Sigmoid colon (tissue), 4 donors: Measurements from ENCODE around the genes POFUT1, COMMD7 and BPIFB2.

DNA sequence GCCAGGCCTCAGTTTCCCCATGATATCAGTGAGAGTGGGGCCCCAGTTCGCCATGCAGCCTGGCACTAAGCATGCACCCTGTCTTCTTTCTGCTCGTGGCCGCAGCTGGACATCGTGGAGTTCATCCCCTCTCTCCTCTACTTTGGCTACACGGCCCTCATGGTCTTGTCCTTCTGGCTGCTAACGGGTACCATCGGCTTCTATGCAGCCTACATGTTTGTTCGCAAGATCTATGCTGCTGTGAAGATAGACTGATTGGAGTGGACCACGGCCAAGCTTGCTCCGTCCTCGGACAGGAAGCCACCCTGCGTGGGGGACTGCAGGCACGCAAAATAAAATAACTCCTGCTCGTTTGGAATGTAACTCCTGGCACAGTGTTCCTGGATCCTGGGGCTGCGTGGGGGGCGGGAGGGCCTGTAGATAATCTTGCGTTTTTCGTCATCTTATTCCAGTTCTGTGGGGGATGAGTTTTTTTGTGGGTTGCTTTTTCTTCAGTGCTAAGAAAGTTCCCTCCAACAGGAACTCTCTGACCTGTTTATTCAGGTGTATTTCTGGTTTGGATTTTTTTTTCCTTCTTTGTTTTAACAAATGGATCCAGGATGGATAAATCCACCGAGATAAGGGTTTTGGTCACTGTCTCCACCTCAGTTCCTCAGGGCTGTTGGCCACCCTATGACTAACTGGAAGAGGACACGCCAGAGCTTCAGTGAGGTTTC is 42.2 kb downstream of the PLAGL2 start:
- PRO-cap = no peak
- RAMPAGE, long total RNA, 4 experiments = no peak in any of the 4 experiments

DNA sequence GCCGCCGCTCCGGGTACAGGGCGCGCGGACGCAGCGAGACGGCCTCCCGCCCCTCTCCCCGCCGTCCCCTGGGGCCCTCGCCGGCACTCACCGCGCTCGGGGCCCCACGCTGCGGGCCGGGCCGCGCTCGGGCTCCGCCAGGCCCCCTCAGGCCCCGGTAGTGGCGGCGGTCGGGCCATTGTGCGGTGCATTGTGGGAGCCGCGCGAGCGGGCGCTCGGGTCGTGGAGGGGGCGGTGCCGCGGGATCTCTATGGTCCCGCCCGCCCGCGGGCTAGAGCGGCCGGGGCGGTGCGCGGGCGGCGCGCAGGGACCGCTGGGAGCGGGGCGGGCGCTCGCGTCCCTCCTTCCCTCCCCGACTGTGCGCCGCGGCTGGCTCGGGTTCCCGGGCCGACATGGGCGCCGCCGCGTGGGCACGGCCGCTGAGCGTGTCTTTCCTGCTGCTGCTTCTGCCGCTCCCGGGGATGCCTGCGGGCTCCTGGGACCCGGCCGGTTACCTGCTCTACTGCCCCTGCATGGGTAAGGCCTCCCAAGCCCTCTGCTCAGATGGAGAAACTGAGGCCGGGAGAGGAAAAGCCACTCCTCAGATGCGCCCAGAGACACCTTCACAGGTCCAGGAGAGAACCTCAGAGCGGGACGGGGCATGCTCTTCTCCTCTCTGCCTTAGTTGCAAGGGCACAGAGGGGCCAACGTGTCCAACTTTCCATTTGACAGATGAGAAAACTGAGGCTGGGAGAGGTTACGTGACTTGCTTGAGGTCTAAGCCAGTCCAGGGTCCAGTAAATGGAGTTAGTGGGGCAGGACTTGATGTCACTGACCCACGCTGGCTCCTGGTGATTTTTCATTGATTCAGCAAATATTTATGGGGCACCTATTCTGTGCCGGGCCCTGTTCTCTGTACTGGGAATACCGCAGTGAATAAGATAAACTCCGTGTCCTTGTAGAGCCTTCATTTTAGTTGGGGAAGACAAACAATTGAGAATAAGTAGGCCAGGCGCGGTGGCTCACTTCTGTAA is at the start of gene POFUT1:
Gene POFUT1 (plus strand): TSS at position 331 of the 1,013 bp plus-strand sequence.
- PRO-cap = unidirectional peak, minus-strand start at position 192 of the sequence
- RAMPAGE, long total RNA, 4 experiments = start-site peak on the plus strand in 2 of 4 experiments, centred at positions 363 to 372 of the sequence, 84 to 204 reads per replicate; start-site peak on the minus strand in 2 of 4 experiments, centred at positions 179 to 194 of the sequence, 22 to 26 reads per replicate

DNA sequence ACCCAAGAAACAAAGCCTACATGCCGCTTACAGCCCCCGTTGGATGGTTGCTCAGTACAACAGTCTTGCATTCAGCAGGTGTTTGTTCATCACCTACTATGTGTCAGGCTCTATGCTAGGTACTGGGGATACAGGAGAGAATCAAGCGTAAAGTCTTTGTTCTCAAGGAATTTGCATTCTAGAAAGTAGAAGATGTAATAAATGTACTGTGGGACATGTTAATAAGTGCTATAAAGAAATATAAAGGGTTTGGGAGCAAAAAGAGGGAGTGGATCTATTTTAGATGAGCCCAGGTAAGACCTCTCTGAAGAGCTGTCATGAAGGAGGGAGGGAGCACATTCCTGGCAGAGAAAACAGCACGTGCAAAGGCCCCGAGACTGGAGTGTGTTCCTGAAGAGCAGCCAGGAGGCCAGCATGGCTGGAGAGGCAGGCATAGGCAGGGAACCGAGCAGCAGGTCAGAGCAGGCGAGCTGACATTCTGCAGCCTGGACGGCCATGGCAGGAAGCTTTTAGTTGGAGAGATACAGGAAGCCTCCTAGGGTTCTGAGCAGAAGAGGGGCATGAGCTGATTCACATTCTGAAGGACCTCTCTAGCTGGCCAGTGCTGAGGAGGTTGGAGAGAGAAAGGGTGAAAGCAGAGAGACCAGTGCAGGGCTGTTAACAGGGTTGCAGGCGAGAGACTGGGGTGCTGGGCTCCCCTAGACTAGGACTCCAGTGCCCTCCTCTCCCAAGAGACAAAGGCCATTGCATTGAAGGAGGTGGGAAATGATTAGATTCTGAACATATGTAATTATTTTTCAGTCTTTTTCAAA is 29.6 kb downstream of the POFUT1 start:
- PRO-cap = no peak
- RAMPAGE, long total RNA, 4 experiments = no peak in any of the 4 experiments

DNA sequence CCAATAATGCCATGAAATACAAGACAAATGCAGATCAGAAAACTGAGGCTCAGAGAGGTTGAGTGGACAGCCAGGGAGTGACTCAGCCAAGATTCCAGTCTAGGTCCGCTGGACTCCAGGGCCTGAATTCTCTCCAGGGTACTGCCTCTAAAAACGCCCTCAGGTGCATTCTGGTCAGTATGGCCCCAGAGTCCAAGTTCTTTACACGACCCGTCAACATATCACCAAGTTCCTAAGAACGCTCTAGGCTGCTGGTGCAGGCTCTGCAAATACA is 772 bp upstream of the ASXL1 start:
- PRO-cap = no peak
- RAMPAGE, long total RNA, 4 experiments = no peak in any of the 4 experiments

DNA sequence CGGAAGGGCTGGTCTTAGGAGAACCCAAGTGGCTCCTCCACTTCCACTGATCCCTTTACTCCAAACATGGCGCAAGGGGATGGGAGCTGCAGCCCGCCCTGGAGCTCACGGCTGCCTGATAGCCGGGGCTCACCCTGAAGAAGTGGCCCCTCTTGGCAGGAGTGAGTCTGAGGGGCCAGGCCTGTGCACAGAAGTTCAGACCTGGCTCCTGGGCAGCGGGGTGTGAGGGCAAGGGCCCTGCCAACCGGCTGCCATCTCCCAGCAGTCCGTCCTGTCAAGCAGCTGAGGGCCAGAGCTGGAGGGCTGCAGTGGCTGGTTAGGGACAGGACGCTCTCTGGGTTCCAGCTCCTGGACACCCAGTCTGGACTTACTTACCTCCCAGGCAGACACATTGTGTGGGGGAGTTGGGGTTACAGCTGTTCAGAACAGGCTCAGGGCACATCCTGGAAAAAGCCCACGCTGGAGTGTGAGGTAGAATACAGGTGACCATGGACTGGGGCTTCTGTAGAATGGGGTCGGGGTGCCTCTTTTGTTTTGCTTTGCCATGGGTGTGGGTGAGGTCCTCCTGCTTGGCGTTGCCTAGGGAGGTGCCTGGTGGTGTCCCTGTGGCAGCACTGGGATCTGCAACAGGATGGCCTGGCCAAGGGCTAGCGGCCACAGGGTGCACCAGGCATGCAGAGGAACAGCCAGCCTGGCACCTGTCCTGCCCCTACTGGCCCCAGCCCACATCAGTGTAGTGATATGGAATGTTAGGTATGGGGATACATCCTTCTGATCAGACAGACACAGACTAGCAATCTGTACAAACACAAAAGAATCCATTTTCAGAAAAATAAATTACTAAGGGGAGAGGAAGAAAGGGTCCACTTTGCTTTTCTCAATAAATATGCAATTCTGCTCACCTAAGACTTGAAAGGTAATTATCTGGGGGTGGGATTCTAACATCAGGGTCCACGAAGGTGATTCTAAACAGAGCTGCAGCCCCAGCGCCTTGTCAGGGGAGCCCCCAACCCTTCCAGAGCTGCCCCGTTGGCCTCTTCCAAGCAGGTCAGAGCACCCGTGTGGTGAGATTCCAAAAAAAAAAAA is 88.5 kb downstream of the ASXL1 start:
- PRO-cap = no peak
- RAMPAGE, long total RNA, 4 experiments = no peak in any of the 4 experiments

- PRO-cap = no peak
- RAMPAGE, long total RNA, 4 experiments = no peak in any of the 4 experiments
Measured at GRCh38 chr20:32510184-32511027, 74.7 kb downstream of the NOL4L start.

- PRO-cap = no peak
- RAMPAGE, long total RNA, 4 experiments = no peak in any of the 4 experiments
Measured at GRCh38 chr20:32536809-32537786, 48.0 kb downstream of the NOL4L start.

- PRO-cap = no peak
- RAMPAGE, long total RNA, 4 experiments = no peak in any of the 4 experiments
Measured at GRCh38 chr20:32742401-32742928, 802 bp downstream of the COMMD7 start.

- PRO-cap = no peak
- RAMPAGE, long total RNA, 4 experiments = no peak in any of the 4 experiments
Measured at GRCh38 chr20:32743047-32743809, at the start of gene COMMD7. COMMD7 (minus strand) TSS chr20:32743467.

- PRO-cap = no peak
- RAMPAGE, long total RNA, 4 experiments = no peak in any of the 4 experiments
Measured at GRCh38 chr20:32761610-32762295, 432 bp upstream of the DNMT3B start.

- PRO-cap = no peak
- RAMPAGE, long total RNA, 4 experiments = no peak in any of the 4 experiments
Measured at GRCh38 chr20:32796111-32797116, 23.3 kb upstream of the MAPRE1 start.

DNA sequence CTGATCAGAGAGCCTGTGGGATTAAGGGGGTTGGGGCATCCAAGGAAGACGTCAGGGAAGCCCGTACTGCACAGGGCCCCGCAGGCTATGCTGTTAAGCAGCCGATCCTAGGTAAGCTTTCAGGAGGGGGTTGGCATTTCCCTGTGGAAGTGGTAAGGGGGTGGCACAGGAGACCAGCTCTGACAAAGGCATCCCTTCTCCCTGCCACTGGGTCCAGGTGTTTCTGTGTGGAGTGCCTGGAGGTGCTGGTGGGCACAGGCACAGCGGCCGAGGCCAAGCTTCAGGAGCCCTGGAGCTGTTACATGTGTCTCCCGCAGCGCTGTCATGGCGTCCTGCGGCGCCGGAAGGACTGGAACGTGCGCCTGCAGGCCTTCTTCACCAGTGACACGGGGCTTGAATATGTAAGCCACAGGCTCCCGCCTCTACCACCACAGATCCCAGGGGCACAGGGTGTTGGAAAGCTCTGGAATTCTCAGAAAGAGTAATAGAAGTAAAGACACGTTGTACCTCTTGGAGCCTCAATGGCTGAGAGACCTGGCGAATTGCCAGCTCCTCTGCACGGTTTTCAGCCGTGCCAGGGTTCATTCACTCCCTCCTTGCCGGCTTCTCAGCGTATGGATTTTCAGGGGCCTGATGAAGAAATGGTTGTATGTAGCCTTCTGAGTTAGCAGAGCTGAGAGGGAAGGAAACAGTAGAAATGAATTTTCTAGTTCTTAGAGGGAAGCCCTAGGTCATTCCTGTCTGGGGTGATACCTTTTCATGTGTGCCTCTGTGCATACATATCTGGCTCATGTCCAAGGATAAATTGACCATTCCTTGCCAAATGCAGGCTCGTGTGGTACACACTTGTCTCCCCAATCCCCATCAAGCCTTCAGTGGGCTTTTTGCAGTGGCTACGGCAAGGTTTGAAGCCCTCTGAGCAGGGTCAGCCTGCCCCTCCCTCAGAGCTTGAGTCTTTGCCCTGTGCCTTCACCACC is 21.2 kb upstream of the MAPRE1 start:
- PRO-cap = no peak
- RAMPAGE, long total RNA, 4 experiments = no peak in any of the 4 experiments

DNA sequence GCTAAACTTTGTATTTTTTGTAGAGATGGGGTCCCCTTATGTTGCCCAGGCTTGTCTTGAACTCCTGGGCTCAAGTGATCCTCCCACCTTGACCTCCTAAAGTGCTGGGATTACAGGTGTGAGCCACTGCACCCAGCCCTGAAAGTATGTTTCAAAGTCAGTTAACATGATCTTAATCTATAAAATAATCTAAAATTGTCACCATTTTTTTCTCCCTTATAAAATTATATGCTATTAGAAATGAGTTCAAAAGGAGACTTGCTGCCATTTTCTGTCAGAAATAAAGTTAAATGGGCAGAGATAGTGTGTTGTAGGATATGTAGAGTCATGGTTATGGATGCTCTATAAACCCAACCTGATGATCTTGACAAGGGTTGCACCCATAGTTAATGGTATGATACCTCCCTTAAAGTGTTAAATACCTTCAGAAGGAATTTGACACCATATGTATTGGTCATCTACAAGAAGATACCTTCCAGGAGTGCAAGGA is 7.4 kb upstream of the EFCAB8 start:
- PRO-cap = no peak
- RAMPAGE, long total RNA, 4 experiments = no peak in any of the 4 experiments

- PRO-cap = no peak
- RAMPAGE, long total RNA, 4 experiments = no peak in any of the 4 experiments
Measured at GRCh38 chr20:32982702-32983406, 21.4 kb downstream of the SUN5 start.

DNA sequence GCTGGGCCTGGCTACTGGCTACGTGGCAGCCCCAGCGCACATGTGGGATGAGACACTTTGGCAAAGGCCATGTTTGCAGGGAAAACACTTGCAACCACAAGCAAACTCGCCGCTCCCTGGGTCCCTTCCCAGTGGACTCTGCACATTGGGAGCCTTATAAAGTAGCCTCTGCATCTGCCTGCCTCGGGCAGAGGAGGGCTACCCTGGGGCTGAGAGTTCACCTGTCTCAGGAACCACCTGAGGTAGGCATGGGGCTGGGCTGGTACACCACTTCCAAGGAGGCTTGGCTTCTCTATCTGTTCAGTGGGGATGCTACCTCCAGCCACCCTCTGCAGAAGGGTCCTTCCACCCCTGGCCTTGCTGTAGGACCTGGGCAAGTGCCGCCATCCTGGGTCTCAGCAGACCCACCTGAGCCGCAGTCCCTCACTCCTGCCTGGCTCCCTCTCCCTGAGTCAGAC is at the start of gene BPIFB2:
Gene BPIFB2 (plus strand): TSS at position 186 of the 458 bp plus-strand sequence.
- PRO-cap = no peak
- RAMPAGE, long total RNA, 4 experiments = no peak in any of the 4 experiments

DNA sequence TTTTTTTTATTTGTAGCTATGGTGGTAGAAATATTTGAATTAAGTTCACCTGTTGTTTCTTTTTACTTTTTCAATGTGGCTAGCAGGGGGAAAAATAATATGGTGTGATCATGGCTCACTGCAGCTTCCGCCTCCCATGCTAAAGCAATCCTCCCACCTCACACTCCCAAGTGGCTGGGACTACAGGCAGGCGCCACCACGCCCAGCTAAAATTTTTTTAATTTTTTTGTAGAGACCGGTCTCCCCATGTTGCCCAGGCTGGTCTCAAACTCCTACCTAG is 459 bp upstream of the CDK5RAP1 start:
- PRO-cap = no peak
- RAMPAGE, long total RNA, 4 experiments = no peak in any of the 4 experiments

DNA sequence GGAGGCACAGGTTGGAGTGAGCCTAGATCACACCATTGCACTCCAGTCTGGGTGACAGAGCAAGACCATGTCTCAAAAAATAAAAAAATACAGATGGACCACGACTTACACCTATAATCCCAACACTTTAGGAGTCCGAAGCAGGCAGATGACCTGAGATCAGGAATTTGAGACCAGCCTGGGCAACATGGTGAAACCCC is 21.8 kb upstream of the CBFA2T2 start:
- PRO-cap = no peak
- RAMPAGE, long total RNA, 4 experiments = no peak in any of the 4 experiments

DNA sequence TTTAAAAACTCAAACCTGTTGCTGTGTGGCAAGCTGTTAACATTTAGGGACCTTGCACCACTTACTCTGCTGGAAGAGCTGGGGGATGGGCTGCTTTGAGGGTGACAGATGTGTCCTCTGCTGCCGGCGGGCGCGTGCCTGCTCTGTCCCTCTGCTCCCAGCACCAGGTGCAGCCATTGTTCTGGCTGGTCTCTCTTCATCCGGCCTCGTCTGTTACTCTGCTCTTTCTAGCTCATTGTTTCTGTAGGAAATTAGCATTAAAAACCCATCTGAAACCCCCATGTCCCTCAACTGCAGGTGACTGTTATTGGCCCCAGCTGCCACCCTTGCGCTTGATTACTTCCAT is 78.5 kb downstream of the CBFA2T2 start:
- PRO-cap = no peak
- RAMPAGE, long total RNA, 4 experiments = no peak in any of the 4 experiments

DNA sequence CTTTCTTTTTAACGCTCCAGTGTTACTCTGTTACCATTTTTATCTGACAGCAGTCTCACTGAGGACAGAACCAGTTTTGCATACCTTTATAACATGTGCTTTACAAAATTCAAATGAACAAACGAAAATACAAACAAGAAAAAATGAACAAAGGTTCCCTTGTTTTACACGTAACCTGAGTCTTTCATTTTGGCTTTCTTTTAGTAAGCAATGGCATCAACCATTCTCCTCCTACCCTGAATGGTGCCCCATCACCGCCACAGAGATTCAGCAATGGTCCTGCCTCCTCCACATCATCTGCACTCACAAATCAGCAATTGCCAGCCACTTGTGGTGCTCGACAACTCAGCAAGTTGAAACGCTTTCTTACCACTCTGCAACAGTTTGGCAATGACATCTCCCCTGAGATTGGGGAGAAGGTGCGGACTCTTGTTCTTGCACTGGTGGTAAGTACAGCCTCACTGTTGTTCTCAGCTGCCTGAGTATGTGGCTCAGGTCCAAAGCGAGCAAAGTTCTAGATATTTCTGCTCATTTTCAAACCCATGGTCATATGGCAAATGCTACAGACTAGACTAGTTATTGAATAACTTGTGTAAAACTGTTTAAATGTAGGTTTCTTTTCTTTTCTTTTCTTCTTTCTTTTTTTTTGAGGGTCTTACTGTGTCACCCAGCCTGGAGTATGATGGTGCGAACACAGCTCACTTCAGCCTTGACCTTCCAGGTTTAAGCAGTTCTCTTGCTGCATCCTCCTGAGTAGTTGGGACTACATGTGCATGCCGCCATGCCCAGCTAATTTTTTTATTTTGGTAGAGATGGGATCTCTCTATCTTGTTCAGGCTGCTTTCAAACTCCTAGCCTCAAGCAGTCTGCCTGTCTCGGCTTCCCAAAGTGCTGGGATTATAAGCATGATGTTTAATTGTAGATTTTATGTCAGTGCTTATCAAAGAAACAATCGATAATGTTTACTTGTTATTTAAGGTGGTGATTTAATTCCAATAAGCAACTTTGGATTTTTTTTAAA is 50.9 kb upstream of the C20orf144 start:
- PRO-cap = no peak
- RAMPAGE, long total RNA, 4 experiments = no peak in any of the 4 experiments

GRCh38 chr20:33624304-33625137 is 37.6 kb upstream of the C20orf144 start:
- PRO-cap = no peak
- RAMPAGE, long total RNA, 4 experiments = no peak in any of the 4 experiments